Anterior vena cava (tissue), 1 donor: ENCODE measurements around the genes DPPA2 and NECTIN3.

GRCh38 chr3:107928185-107928577 is 162.7 kb downstream of the CD47 start:
- PRO-cap, result no peak

DNA sequence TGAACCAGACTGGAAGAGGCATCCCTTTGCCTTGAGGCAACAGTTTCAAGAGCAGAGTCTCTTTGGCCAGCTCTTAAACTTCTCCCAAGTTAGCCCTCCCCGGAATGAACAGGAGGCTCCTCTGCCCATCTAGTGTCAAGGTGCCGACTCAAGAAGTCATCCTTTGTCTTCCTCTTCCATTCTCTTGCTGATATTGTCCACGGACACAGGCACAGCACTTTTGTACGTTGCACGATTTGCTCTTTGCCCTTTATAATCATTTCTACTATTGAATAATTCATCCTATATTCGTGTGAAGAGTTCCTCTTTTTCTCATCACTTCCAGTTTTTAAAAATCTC is 40.8 kb upstream of the CD47 start:
- PRO-cap, result no peak

GRCh38 chr3:108407805-108408469 is 102.5 kb downstream of the MYH15 start:
- PRO-cap, result no peak

DNA sequence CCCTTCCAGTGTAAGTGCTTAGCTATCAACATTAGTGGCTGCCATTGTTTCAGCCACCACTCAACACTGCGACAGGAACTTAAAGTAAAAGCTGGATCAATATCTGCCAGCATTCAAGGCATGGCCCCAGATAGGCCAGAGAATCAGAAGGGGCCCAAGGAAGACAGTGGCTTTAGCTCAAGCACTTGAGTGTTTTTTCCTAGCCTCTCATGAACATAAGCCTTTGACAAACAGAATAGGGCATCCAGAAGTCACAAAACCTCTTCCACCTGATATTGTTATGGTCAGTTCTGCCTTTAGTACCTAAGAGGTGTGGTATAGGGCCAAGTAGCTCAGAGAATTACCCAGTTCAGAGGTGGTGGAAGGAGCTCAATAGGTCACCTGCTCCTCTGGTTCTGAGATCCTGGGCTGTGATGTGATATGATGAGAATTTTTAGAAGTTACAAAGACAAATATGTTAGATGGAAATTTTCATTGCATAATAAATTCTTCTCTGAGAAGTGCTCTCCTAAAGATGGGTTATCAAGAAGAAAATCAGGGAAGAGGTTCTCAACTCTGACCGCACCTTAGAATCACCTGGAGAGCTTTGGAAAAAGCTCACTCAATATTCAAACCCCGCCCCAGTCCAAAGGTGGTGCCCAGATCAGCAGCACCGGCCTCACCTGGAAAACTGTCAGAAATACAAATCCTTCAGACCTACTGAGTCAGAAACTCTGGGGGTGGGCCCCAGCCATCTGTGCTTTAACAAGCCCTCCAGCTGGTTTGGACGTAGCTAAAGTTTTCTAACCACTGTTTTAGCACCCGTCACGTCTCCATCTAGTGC is 101.4 kb downstream of the MYH15 start:
- PRO-cap, result no peak

DNA sequence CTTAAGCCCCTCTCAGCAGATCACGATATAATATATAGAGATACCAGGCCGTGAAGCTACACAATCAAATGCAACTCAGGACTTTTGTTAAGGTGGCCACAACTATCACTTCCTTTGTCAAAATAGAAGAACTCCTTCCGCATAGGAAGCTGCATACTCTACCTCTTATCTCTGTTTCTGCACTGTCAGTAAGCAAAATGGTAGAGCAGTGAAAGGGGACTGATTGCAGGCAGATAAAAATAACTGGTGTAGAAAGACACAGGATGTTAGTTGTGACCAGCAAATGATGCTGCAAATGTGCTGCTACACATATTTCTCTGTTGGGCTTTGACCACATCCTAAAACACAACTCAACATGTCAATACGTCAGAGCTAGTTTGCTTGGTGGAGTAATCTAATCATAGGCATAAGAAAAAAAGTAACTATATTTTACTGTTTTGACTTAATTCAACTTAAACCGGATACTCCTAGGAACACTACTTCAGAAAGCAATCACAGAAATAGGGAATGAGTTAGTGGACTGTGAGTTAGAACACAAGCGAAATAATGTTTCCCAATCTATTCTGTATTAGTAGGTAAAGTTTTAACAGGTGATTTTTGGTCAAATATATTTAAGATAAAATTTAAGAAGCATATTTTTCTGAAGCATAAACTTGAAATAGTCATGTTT is 16.2 kb upstream of the TRAT1 start:
- PRO-cap, result no peak

DNA sequence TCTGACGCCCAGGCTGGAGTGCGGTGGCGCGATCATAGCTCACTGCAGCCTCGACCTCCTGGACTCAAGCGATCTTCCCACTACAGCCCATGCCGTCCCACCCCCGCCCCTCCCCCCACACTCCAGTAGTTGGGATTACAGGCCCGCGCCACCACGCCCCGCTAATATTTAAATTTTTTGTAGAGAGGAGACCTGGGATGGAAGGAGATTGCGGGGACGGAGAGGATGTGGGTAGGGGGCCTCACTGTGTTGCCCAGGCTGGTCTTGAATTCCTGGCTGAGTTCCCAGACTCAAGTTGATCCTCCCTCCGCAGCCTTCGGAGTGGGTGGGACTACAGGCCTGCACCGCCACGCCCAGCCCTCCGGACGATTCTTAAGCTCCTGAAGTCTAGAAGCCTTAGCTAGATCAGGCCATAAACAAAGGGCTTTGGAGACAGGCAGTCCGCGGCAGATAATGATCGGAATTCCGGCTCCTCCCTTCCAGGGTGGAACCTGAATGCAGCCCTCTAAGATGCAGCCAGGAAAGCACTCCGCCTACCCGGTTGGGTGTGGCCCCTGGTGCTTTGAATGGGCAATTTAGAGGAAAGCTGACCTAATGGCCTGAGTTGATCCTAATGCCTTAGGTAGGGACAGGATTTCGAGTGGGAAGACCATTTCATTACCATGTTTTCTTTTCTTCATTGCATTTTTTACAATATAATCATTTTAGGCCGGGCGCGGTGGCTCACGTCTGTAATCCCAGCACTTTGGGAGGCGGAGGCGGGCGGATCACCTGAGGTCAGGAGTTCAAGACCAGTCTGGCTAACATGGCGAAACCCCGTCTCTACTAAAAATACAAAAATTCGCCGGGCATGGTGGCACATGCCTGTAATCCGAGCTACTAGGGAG is at the start of gene DPPA2:
Gene DPPA2 (minus strand): TSS at position 426 of the 887 bp plus-strand sequence.
- PRO-cap, result no peak

- PRO-cap, result no peak
Observed at GRCh38 chr3:110846771-110847303, 224.8 kb upstream of the NECTIN3 start.

DNA sequence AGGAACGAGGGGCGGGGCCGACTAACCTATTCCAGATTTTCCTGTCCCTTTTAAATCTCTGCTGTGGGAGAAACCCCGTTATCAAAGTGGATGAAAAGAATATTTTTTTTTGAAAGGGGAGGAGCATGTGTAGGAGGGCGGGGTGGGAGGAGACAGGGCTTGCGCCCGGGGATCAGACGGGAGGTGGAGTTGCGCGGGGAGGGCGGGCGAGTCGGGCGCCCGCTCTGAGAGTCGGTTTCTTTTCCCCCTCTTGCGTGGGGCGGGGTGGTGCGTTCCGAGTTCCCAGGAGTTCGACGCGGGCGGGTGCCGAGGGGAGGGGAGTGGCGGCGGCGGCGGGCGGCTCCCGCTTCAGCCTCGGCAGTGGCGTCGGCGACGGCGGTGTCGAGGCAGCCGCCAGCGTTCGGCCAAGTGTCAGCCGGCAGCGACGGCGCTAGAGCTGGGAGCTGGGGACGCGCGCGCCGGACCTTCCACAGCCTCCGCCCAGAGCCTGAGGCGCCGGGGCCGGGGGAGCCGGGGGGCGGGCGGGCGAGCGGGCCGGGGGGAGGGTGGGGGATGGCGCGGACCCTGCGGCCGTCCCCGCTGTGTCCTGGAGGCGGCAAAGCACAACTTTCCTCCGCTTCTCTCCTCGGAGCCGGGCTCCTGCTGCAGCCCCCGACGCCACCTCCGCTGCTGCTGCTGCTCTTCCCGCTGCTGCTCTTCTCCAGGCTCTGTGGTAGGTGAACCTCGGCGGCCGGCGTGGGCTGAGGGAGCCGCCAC is at the start of gene NECTIN3:
Gene NECTIN3 (plus strand): TSS at position 351 of the 756 bp plus-strand sequence.
- PRO-cap, result bidirectional peak, plus-strand start at position 175 of the sequence, minus-strand start outside the sequence; unidirectional peak, plus-strand start at position 433 of the sequence; unidirectional peak, plus-strand start at position 582 of the sequence

DNA sequence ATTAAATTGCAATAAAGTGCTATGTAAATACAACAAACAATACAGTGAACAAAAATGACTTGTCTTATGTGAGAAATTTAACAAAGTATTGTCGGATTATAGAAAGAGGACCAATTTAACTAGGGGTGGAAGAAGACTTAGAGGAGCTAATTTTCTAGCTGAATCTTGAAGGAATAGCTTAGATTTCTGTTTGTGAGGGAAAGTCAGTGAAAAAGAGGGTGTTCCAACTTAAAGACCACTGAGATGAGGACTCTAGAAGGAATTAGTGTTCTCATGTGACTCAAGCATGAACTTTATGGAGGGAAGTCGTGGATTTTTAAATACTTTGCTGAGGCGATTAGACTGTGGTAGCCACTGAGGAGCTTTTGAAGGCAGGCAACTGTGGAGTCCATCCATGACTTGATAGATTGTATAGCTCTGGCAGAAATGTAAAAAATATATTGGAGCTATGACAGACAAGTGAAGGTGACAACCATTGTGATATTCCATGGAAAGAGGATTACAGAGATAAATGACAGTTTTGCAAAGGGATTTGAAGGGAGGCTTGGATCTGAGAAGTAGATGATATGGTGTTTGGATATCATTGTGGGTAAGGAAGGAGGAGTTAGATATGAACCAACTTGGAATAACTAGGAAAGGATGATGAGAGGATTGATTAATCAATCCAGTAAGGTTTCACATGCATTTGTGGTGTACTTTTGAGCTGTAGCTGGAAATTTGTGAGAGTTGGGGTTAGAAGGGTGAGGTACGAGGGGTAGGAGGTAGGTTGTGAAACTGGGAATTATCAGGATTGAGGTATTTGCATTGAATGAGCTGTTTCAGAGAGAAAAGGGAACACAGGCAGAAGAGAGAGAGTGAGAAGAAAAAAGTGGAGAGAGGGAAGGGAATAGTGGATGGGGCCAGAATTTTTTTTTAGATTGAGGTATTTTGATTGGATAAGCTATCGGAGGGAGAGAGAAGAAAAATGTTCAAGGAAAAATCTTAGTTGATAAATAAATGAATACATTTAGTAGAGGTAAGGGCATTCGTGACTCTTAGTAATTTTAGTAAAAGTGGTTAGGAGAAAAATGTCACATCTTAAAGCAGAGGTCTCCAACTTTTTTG is 10.3 kb downstream of the NECTIN3 start:
- PRO-cap, result no peak

- PRO-cap, result no peak
Observed at GRCh38 chr3:111543725-111544267, 1.8 kb downstream of the CD96 start.

- PRO-cap, result no peak
Observed at GRCh38 chr3:111592840-111593480, 2.2 kb downstream of the ZBED2 start.

- PRO-cap, result no peak
Observed at GRCh38 chr3:111610205-111610615, 15.1 kb upstream of the ZBED2 start.

GRCh38 chr3:111803054-111803827 is 55.8 kb upstream of the PHLDB2 start:
- PRO-cap, result no peak

GRCh38 chr3:112134301-112135341 is 1.6 kb upstream of the GCSAM start:
- PRO-cap, result no peak

- PRO-cap, result no peak
Observed at GRCh38 chr3:112136002-112136386, 2.9 kb upstream of the GCSAM start.

GRCh38 chr3:112303339-112303802 is 9.4 kb upstream of the SLC9C1 start:
- PRO-cap, result no peak

DNA sequence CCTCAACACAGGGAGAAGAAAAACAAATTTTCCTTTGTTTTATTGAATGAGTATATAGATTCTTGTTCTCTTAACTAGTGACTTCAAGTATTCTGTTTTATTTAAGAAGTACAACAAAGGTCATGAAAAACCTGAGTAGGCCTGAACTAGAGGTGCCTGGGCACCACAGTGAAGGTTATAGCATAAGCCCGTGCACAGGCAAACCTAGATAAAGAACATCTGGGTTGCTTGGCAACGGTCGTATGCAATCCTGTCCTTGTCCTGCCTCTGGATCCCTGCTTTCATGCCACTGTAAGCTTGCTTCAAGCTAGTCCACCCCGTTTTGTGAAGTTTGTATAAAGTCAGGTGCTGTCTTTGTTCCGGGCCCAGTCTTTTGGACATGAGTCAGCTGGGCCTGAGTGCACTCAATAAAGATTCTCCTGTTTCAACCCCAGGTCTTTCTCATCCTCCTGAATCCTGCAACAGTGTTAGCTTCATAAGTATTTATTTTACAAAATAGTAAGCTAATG is 14.1 kb upstream of the SLC9C1 start:
- PRO-cap, result no peak

DNA sequence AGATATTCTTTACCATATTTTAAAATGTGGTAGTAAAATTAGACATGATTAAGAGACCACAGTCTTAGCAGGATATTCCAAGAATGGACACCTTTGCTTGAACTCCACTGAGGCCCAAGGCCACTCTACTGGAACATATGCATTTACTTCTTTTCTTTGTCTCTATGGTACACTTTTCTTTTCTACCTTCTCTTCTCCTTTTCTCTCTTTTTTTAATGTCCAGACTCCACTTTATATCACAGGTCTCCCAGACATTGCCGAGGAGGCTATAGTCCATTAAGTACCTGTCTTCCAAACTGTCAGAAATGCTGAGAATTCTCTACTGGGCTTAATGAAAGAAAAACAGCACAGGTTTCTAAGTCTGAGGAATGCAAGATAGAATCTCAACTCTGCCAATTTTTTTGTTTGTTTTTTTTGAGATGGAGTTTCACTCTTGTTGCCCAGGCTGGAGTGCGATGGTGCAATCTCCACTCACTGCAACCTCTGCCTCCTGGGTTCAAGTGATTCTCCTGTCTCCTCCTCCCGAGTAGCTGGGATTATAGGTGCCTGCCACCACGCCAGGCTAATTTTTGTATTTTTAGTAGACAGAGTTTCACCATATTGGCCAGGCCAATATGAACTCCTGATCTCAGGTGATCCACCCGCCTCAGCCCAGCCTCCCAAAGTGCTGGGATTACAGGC is 45.3 kb downstream of the CD200 start:
- PRO-cap, result no peak

- PRO-cap, result no peak
Observed at GRCh38 chr3:112424409-112424898, 74.8 kb downstream of the BTLA start.

GRCh38 chr3:112459819-112460322 is 39.4 kb downstream of the BTLA start:
- PRO-cap, result no peak